Placental pericyte (primary cell): Measurements from ENCODE around the genes MPV17L2, GDF15 and ISYNA1.

DNA sequence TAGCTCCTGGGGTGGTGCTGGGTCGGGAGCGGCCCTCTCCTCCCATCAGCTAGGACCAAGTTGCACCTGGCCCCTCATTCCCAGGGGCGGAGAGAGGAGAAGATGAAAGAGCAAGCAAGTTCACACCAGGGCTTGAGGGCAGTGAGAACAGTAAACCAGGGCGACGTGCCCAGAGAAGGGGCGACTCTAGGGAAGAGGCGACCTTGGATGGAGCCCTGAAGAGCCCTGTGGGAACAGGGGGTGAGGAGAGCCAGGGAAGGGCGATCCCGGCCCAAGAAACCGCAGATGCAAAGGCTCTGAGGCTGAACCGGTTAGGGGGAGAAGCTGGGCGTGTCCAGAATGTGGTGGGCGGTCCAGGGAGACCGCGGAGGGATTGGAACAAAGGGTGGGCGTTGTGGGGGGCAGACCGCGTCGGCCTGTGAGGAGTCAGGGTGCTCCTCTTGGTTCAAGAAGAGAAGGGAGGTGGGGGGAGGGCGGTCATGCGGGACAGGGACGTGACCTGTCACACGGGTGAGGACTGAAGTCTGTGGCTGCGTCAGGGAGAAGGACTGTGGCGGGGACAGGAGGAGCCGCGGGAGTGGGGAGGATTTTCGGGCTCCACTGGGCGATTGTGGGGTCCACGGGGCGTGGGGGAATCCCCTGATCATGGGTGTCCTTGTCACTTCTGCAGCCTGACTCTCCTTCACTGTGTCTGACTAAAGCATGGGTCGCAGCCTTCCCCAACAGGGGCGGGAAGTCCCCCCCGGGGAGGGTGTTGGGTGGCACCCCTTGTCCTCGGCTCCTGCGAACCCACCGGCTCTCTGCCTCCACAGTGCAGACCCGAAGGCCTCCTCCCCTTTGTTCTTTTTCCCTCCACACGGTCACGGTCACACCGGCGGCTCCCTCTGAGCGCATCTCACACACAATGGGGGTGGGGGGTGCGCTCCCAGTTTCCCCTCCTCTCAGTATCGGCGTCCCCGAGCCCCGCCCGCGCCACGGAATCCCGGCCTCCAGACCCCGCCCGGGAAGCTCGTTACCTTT is 16.6 kb upstream of the KCNN1 start:
- CAGE, long polyA plus RNA, result no peak

- CAGE, long polyA plus RNA, result no peak
Observed at GRCh38 chr19:17951412-17952396, 15.2 kb upstream of the KCNN1 start.

DNA sequence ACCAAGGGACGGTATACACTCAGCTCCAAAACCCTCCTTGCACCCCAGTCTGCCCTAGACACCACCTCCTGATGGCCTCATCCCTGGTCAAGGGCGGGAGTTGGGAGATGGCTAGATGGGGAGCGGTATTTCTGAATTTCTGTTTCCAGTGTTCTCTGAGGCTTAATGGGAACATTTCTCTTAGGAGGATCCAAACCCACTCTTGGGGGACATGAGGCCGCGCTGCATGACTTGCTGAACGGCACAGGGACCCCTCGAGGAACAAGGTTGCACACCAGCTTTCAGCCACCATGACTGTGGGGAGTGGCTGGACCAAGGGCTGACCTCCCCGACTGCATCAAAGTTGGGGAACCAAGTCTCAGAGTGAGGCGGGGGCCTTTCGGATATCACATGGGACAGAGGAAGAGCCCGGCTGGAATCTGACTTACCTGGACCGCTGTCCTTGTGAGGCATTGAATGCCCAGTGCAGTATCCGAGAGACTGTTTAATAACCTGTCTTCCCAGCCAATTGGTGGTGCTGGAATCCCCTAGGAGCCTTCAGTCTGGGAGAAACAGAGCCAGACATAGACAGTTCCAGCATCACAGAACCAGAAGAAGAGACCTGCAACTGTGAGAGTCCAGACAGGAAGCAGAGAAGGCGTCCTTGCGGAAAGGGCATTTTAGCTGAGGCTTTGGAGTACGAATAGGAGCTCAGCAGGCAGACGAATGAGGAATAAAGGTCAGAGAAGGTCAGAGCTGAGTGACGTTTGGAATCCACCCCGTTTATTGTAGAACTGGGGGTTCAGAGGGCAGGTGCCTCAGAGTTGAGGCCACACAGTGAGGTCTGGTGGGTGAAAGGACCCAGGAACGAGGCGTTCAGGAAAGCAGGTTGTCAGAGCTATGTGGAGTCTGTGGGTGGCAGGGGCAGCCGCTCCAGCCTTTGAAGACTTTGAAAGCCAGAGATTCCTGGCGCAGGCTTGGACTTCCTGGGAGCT is 5.0 kb downstream of the ARRDC2 start:
- CAGE, long polyA plus RNA, result no peak

GRCh38 chr19:18020038-18020763 is 12.2 kb downstream of the ARRDC2 start:
- CAGE, long polyA plus RNA, result no peak

- CAGE, long polyA plus RNA, result no peak
Observed at GRCh38 chr19:18027114-18027630, 19.2 kb downstream of the ARRDC2 start.

DNA sequence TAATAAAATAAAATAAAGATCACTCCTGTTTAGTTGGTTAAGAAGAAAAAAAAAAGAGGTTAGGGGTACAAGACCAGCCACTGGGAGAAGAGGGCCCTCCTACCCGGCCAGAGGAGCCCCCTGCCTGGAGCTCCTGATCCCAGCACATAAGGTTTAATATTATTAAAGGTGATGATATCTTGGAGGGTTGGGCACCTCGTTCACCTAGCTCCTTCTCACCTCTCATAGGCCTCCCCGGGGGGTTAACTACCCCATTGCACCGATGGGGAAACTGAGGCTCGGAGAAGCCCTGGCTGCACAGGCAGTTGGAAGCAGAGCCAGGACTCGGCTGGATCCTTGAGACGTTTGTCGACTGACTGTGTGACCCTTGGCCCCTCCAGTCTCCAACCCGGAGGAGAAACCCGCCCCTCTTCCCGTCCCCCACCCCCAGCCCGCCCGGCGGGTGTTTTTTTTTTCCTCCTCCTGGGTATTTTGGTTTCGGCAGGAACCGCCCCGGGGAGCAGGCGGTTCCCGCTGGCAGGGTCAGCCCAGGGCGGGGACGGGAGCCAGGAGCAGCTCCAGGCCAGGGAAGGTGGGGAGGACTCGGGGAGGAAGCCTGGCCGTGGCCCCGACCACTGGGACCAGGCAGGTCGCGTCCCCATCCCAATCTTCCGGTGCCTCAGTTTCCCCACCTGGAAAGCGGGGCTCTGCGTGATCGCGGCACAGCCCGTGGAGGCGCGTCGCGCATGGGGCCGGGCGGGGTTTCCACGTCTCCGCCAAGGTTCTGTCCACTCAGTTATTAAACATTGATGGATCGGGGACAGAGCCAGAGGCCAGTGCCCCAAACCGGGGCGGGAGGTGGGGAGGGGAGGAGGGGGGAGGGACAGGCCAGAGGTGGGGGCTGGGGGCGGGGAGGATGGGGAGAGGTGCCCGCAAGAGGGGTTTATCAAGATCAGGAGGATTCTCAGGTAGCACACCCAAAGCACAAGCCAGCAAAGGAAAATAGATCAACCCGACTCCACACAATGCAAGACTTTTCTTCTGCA is 35.0 kb downstream of the IL12RB1 start:
- CAGE, long polyA plus RNA, result no peak

DNA sequence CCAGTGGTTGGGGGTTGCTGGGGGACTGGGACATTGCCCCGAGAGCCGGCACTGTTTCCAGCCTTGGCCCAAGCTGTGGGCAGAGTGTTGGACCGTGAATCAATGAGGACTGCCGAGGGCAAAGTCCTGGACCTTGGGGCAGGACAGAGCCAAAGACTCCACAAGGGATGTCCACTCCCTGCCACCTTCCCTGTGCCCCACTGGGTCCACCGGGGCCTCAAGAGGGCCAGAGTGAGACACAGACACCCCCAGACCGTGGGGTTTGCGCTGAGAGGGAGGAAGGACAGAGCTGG is 11.7 kb downstream of the MAST3 start:
- CAGE, long polyA plus RNA, result no peak

DNA sequence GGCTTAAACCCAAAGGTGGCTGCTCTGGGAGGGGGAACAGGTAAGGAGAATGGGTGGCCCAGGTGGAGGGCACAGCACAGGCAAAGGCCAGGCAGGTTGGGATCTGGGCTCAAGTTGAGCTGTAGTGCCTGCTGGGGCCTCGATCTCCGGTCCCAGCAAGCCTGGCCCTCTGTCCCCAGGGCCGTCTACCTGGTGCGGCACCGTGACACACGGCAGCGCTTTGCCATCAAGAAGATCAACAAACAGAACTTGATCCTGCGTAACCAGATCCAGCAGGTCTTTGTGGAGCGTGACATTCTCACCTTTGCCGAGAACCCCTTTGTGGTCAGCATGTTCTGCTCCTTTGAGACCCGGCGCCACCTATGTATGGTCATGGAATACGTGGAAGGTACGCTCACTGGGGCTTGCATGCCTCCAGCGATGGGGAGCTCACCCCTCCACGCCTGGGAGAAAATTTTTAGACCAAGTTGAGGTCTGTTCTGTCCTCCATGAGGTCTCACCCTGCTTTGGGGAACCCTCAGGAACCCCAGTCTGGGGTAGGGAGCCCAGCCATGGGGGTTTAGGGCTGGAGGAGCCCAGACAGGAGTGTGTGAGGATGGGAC is 22.5 kb upstream of the PIK3R2 start:
- CAGE, long polyA plus RNA, result no peak

- CAGE, long polyA plus RNA, result no peak
Observed at GRCh38 chr19:18192595-18193538, at the start of gene MPV17L2. TSS of gene MPV17L2 (plus strand) at chr19:18193218.

DNA sequence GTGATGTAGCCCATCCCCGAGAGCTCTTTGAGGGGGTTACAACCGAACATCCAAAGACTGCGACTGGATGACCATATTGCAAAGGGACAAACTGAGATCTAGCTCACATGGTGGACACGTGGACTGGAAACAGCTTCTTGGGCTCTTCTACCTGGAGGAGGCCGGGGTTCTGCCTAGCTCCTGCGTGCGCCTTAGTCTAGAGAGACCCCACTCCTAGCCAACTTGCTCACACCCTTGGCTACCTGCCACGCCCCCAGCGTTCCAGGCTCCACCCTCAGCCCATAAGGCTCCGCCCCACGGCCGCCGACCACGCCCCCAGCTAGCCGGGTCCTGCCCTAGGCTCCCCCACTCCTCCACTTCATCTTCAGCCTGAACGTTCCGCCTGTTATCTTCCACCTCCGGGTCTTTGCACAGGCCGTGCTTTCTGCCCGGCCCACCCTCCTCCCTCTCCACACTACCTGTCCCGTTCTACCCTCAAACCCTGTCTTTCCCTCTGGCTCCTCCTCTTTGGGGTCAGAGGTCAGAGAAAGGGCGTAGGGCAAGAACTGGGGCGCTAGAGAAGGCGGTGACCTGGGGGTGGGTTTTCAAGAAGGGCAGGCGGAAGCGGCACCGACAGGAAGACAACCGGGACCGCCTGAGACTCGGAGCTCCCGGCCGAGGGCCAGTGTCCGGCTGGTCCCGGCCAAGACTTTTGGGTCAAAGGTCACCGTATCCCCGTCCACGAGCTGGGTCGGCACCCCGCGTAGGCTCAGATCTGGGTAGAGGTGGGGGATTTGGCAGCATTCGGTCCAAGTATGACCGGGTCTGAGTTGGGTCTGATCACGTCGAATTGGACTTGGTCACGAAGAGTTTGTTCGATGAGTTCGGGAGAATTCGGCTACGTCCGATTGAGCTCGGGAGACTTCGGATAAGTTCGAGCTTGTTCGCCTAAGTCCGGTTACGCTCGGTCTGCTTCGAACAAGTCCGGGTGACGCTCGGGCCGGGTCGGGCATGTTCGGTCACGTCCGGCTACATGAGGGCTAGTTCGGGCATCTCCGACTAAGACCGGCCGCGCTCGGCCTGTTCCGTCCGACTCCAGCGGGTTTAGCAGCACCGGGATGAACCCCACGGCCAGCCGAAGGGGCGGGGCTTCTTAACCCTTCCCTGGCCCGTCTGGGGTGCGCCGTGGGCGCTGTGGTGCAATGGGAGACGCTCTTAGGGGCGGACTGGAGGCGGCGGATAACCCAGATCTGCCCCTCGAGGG is 2.2 kb downstream of the PDE4C start:
- CAGE, long polyA plus RNA, result no peak

DNA sequence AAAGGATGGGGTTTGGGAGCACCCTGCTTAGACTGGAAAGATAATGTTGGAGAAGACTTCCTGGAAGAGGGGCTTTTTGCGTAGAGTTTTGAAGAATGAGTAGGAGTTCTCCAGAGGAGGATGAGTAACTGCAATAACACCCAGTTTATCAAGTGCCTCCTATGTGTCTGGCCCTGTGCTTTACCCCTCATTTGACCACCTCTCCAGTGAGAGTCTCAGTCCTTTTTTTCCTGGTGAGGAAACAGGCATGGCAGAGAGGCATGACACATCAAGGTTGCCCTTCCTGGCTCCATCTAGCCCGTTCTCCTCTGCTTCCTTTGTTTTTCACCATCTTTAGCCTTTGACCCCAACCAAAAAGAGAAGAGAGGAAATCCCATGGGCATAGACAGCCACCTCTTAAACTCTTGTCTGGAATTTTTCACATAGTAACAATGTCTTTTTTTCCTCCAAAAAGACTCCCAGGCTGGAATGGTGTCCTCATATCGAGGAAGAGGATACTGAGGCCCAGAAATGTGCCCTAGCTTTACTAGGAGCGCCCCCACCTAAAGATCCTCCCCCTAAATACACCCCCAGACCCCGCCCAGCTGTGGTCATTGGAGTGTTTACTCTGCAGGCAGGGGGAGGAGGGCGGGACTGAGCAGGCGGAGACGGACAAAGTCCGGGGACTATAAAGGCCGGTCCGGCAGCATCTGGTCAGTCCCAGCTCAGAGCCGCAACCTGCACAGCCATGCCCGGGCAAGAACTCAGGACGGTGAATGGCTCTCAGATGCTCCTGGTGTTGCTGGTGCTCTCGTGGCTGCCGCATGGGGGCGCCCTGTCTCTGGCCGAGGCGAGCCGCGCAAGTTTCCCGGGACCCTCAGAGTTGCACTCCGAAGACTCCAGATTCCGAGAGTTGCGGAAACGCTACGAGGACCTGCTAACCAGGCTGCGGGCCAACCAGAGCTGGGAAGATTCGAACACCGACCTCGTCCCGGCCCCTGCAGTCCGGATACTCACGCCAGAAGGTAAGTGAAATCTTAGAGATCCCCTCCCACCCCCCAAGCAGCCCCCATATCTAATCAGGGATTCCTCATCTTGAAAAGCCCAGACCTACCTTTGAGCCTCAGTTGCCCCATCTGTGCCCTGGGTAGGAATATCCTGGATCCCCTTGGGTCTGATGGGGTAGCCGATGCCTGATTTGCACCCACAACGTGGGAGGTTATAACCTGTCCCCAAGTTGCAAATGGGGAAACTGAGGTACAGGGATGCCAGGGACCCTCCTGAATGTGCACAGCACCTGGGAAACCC is at the start of gene GDF15:
GDF15 (plus strand) TSS at position 696 of the 1,287 bp plus-strand sequence.
- CAGE, long polyA plus RNA, result no peak

DNA sequence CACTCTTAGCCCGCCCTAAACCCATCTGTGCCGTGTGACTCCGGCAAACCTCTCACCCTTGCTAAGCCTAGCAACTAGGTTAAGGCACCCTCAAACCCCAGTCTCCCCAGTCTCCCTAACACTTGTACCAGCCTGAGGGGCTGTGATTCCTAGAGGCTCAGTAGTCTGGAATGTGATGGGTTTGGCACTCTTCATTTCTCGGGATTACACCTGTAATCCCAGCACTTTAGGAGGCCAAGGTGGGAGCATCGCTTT is 1.0 kb downstream of the GDF15 start:
- CAGE, long polyA plus RNA, result no peak

DNA sequence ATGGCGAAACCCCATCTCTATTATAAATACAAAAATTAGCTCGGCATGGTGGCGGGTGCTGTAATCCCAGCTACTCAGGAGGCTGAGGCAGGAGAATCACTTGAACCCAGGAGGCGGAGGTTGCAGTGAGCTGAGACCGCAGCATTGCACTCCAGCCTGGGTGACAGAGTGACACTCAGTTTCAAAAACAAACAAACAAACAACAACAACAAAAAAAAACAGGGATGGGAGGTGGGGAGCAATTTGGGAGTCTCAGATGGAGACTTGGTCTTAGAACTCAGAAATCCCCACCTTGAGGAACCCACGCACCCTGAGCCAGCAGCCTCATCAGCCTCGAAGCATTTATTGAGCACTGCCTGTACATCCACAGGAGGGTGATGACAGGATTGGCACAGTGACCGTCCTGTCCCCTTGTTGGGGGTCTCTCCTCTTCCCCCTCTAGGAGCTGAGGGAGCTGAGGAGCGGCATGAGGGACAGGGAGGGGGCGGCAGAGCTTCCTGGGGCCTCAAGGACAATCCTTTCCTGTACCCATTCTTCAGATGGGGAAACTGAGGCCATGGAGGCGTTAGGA is 5.5 kb downstream of the GDF15 start:
- CAGE, long polyA plus RNA, result no peak

- CAGE, long polyA plus RNA, result no peak
Observed at GRCh38 chr19:18418465-18419101, 615 bp upstream of the SSBP4 start.

DNA sequence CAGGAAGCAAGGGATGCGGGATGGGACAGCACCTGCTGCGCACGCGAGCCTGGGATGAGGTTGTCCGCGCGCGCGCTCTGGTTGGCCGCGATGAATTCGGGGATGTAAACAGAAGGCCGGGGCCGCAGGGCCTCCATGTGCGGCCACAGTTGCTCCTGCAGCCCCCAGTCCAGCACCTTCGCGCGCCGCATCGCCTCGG is 1.4 kb downstream of the ISYNA1 start:
- CAGE, long polyA plus RNA, result no peak

- CAGE, long polyA plus RNA, result no peak
Observed at GRCh38 chr19:18438018-18438379, at the start of gene ISYNA1. TSS of gene ISYNA1 (minus strand) at chr19:18438133.

DNA sequence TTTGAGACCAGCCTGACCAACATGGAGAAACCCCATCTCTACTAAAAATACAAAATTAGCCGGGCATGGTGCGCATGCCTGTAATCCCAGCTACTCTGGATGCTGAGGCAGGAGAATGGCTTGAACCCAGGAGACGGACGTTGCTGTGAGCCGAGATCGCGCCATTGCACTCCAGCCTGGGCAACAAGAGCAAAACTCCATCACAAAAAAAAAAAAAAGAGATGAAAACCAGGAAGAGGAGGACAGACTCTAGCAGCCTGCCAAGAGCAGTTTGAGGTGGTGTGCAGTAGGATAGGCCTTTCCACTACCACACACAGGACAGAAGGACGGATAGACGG is 17.9 kb upstream of the ISYNA1 start:
- CAGE, long polyA plus RNA, result no peak

- CAGE, long polyA plus RNA, result no peak
Observed at GRCh38 chr19:18486253-18486845, 35.5 kb downstream of the ELL start.

- CAGE, long polyA plus RNA, result no peak
Observed at GRCh38 chr19:18487919-18488782, 33.7 kb downstream of the ELL start.

DNA sequence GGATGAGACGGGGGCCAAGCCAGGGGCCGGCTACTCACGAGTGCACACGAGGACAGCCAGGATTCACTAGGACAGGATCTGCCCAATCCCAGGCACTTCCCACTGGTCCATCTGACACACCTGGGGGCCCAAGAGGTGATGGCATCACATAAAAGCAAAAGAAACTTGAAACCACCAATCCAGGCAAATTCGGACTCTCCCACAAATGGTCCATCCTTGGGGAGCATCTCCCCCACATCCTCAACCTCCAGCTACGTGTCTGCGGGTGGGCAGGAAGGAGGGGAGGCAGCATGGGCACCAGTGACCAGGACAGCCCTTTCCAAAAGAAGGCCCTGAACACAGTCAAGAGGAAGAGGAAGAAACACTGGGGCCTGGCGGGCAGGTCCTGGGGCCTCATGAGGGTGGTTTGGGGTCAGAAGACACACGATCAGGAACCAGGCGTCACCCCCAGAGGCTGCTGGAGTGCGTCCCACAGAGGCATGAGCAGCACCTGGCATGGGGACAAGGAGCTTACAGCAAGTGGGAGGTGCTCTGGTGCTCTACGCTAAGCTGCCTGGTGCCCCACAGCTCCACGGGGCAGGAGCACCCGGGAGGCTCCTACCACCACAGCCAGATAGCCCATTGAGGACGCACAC is 20.2 kb downstream of the ELL start:
- CAGE, long polyA plus RNA, result no peak